Right lobe of liver (tissue), 4 donors: ENCODE results near the genes CD244, ITLN1, USP21 and ATF6.

DNA sequence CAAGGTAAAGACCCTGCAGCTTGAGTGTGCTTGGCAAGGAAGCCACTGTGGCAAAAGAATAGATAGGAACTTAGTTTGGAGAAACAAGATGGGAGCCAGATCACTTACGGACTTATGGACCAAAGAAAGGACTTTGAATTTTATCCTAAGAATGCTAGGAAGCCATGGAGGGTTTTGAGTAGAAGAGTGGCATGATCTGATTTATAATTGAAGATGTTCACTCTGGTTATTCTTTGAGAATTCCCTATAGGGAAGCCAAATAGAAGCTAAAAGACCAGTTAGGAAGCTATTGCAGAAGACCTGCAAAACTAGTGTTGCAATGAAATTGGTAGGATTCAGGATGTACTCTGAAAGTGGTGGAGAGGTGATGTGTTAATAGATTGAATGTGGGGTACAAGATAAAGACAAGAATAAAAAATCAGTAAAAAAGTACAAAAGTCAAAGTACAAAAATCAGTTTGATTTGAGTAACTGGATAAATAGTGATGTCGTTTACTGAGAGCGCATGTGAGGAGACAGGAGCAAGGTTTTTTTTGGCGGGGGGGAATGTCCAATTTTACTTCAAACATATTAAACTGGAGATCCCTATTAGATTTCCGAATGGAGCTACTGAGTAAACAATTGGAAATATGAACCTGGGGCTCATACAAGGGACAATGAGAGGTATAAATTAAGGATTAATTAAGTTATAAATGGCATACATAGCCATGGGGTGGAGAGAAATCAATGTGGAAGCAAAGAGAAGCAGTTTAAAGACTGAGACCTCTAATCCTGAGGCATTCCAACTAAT lies 2.4 kb upstream of the DCAF8 start:
- PRO-cap, 4 experiments = peak in 3 of 4 experiments; most common plus-strand start position 494 of the sequence (in 2); most common minus-strand start position 316 of the sequence (in 1)
- RAMPAGE, long total RNA, 2 experiments = no peak in any of the 2 experiments

DNA sequence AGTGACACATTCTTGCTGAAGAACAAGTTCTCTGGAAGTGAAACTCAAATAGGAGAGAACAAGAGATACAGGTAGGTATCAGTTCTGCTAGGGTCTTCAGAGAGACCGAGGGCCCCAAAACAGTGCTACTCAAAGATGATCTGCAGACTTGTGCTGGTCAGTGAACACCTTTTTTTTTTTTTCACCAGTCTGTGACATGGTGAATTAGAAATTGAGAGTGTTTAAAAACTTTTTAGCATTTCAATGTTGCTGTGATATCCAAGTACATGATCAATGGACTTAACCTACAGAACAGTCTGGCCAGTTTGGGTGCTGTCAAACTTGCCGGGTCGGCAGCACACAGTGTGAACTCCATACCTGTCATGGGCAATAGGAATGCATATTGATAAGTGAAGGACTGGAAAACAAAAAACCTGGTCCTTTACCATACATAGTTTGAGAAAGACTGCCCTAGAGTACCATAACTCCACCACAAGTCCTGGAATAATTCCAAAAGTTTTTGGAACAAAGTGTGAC lies 7.8 kb downstream of the PEX19 start:
- PRO-cap, 4 experiments = peak in 1 of 4 experiments; most common minus-strand start position 364 of the sequence (in 1)
- RAMPAGE, long total RNA, 2 experiments = no peak in any of the 2 experiments

DNA sequence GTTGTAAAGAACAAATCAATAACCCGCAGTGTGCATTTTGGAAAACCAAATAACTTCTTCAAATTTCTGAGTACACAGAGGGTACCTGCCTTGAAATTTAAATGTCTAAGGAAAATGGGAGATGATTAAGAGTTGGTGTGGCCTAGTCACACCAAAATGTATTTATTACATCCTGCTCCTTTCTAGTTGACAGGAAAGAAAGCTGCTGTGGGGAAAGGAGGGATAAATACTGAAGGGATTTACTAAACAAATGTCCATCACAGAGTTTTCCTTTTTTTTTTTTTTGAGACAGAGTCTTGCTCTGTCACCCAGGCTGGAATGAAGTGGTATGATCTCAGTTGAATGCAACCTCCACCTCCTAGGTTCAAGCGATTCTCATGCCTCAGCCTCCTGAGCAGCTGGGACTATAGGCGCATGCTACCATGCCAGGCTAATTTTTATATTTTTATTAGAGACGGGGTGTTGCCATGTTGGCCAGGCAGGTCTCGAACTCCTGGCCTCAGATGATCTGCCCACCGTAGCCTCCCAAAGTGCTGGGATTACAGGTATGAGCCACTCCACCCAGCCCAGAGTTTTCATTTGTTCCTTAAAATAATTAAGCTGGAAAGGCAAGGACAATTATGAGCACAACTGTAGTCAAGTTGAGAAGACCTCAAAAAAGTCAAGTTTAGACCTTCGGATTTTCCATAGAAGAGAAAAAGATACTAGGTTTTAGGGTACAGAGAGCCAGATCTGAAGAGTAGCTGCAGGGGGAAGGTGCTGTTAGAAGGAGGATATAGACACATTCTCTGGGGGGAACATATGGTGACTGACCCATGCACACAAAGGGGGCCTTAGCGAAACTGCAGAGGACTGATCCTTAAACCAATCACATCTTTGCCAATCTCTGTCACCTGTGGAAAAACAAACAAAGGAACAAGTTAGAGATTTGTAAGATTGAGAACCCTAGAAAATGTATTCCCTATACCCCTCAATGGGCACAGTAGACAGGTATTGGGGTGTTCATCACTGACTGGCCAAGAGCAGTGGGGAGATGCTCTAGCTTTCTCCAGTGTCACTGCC lies 4.7 kb upstream of the PEX19 start:
- PRO-cap, 4 experiments = no peak in any of the 4 experiments
- RAMPAGE, long total RNA, 2 experiments = no peak in any of the 2 experiments

GRCh38 chr1:160362360-160362834 lies 4.5 kb upstream of the NHLH1 start:
- PRO-cap, 4 experiments = no peak in any of the 4 experiments
- RAMPAGE, long total RNA, 2 experiments = no peak in any of the 2 experiments

DNA sequence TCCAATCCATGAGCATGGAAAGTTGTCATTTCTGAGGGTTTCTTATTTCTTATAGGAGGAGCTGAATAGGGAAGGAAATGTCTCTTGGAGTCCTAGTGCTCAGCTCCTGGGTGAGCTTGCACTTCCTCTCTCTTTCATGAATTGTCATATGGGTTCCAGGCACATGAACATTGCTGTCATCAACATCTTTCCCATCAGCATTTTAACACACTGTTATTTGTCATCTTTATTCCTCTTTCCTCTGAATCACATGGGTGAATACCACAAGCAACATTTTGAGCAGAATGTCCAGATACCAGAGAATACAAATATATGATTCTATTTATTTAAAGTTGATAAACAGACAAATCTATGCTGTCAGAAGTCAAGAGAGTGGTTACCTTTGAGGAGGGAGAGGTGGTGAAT lies 23.4 kb downstream of the SLAMF6 start:
- PRO-cap, 4 experiments = peak in 2 of 4 experiments; most common plus-strand start position 244 of the sequence (in 2)
- RAMPAGE, long total RNA, 2 experiments = no peak in any of the 2 experiments

- PRO-cap, 4 experiments = peak in 3 of 4 experiments; most common plus-strand start chr1:160540448 (in 1); most common minus-strand start chr1:160540336 (in 3)
- RAMPAGE, long total RNA, 2 experiments = no peak in any of the 2 experiments
Measured at GRCh38 chr1:160540113-160540620, 17.1 kb upstream of the SLAMF6 start.

DNA sequence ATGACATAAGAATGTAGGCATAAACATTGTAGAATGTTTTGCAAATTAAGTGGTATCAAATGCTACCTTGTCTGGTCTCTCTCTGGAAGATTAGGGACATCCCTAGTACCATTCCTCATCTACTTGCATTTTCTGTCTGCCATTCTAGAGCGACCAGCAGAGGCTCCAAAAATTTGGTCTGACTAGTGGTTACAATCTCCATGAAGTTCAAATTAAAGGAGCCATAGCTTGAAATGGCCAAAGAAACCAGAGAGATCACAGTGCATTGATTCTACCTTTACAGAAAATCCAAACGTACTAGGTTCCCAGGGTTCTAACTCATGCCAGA lies 1.1 kb downstream of the CD84 start:
- PRO-cap, 4 experiments = no peak in any of the 4 experiments
- RAMPAGE, long total RNA, 2 experiments = no peak in any of the 2 experiments

GRCh38 chr1:160862592-160863333 lies at the start of gene CD244:
TSS of gene CD244 (minus strand) at chr1:160862887.
- PRO-cap, 4 experiments = peak in 3 of 4 experiments; most common minus-strand start chr1:160862819 (in 3)
- RAMPAGE, long total RNA, 2 experiments = start-site peak on the minus strand in 2 of 2 experiments, at chr1:160862716-160862823 at its widest, 14 reads per replicate

DNA sequence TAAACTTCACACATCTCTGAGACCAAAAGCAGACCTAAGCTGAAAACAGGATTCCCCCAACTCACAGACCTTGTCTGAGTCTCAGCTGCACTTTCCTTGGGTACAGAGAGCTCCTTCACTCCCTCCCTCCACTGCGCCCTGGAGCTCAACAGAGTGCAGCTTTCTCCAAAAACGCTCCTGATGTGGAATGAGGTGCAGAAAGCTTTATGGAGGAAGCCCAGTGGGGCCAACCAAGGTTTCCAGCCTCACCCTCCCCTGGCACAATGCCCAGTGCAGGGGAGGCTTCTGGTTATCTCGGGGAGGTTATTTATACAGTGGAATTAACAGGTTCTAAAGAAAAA lies at the start of gene ITLN1:
Gene ITLN1, minus strand, starts transcription at position 189 of the 341 bp plus-strand sequence.
- PRO-cap, 4 experiments = no peak in any of the 4 experiments
- RAMPAGE, long total RNA, 2 experiments = no peak in any of the 2 experiments

- PRO-cap, 4 experiments = no peak in any of the 4 experiments
- RAMPAGE, long total RNA, 2 experiments = no peak in any of the 2 experiments
Measured at GRCh38 chr1:161080763-161081437, 8.5 kb downstream of the NECTIN4 start.

- PRO-cap, 4 experiments = no peak in any of the 4 experiments
- RAMPAGE, long total RNA, 2 experiments = no peak in any of the 2 experiments
Measured at GRCh38 chr1:161153302-161153630, 512 bp upstream of the UFC1 start.

DNA sequence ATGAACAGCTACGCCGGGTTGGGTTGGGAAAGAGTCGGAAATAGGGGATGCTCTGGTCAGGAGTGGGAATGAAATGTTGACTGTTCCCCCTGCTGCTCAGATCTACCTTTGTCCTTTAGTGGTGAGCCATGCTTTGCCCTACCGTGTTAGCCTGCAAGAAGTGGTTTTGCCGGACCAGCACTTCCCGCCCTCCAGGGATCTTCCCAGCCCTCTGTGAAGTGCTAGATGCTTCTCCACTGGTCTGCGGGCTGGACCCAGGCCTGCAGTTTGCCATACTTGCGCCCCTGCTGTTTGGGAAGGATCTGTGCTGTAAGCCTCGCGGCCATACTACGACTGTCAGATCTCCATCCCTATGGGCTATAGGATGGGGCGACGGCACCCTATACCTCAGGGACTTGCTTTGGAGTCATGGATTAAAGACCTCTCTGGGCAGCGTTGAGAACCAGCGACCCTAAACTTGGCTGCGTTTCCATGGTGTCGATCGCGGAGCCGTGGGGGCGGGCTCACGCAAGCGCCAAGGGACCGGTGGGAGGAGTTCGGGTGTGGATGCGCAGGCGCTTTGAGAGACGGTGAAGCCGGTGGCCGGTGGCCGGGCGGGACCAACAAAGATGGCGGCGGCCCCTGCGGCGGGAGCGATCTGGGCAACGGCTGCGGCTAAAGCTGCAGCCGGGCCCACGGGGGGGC lies at the start of gene USP21:
Gene USP21, plus strand, starts transcription at position 585 of the 684 bp plus-strand sequence.
- PRO-cap, 4 experiments = peak in 4 of 4 experiments; most common plus-strand start position 605 of the sequence (in 3); most common minus-strand start position 491 of the sequence (in 4)
- RAMPAGE, long total RNA, 2 experiments = start-site peak on the plus strand in 1 of 2 experiments, centred at position 583 of the sequence, 24 reads per replicate

GRCh38 chr1:161161932-161162409 lies 2.7 kb downstream of the USP21 start:
- PRO-cap, 4 experiments = no peak in any of the 4 experiments
- RAMPAGE, long total RNA, 2 experiments = no peak in any of the 2 experiments

DNA sequence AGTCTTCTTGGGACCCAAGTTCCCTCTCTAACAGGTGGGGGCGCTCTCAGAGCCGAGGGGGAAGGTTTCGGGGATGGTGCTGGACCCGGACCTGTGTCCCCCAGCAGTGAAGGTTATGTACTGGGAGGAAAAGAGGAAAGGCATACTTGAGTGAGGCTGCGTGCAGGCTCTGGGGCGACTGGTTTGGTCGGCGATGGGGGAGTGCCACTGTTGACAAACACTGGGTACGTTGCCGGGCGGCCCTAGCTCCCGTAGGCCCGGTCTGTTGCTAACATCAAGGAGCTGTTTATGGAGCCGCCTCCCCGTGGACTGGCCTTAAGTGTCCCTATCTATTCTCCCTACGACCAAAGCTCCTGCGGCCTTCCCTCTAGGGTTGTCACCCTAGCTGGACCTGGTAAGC lies 446 bp upstream of the PPOX start:
- PRO-cap, 4 experiments = peak in 4 of 4 experiments; most common plus-strand start position 49 of the sequence (in 1); most common minus-strand start position 185 of the sequence (in 3)
- RAMPAGE, long total RNA, 2 experiments = no peak in any of the 2 experiments

DNA sequence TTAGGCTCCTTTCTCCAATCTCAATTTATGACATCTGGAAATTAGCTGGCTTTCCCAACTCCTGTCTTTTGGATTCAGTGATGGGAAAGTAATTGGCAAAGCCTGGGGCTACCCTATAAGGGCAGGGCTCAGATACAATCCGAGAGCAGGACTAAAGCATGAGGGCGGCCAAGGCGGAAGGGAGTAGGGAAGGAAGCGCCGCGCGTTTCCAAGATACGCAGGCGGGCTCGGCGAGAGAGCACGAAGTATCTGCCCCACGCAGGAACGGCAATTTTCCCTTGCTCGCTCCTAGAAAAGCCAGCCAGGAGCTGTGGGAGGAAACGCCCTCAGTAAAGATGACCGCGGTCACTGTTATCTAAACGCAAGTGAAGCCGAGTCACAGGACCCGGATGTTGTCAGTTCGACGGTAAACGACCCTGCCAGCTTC lies 299 bp upstream of the NDUFS2 start:
- PRO-cap, 4 experiments = peak in 4 of 4 experiments; most common minus-strand start position 367 of the sequence (in 4)
- RAMPAGE, long total RNA, 2 experiments = no peak in any of the 2 experiments

- PRO-cap, 4 experiments = no peak in any of the 4 experiments
- RAMPAGE, long total RNA, 2 experiments = no peak in any of the 2 experiments
Measured at GRCh38 chr1:161308026-161308546, 1.7 kb downstream of the MPZ start.

- PRO-cap, 4 experiments = peak in 3 of 4 experiments; most common plus-strand start chr1:161525118 (in 3); most common minus-strand start chr1:161525497 (in 3)
- RAMPAGE, long total RNA, 2 experiments = no peak in any of the 2 experiments
Measured at GRCh38 chr1:161524764-161525921, 803 bp downstream of the HSPA6 start.

- PRO-cap, 4 experiments = peak in 4 of 4 experiments; most common plus-strand start chr1:161612712 (in 4); most common minus-strand start chr1:161612456 (in 2)
- RAMPAGE, long total RNA, 2 experiments = no peak in any of the 2 experiments
Measured at GRCh38 chr1:161612326-161613267, 18.4 kb downstream of the FCGR3B start.

GRCh38 chr1:161765907-161767072 lies at the start of gene ATF6:
TSS of gene ATF6 (plus strand) at chr1:161766320.
- PRO-cap, 4 experiments = peak in 4 of 4 experiments; most common plus-strand start chr1:161766356 (in 4); most common minus-strand start chr1:161766132 (in 3)
- RAMPAGE, long total RNA, 2 experiments = start-site peak on the plus strand in 2 of 2 experiments, at chr1:161766318-161766358 at its widest, 464 to 494 reads per replicate

DNA sequence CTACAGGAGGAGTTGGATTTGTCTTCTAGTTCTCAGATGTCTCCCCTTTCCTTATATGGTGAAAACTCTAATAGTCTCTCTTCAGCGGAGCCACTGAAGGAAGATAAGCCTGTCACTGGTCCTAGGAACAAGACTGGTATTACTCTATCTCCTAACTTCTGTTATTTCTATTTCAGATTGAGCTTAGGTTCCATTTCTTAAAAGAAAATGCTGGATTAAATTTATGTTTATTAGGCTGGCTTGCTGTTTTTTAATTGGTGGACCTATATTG lies 25.2 kb downstream of the ATF6 start:
- PRO-cap, 4 experiments = no peak in any of the 4 experiments
- RAMPAGE, long total RNA, 2 experiments = no peak in any of the 2 experiments